Rectum (tissue), 1 donor: ENCODE results near the genes GALNT7, SCRG1, VEGFC and TENM3.

GRCh38 chr4:170091966-170092400, 2.2 kb upstream of the AADAT start:
- PRO-cap: no peak

DNA sequence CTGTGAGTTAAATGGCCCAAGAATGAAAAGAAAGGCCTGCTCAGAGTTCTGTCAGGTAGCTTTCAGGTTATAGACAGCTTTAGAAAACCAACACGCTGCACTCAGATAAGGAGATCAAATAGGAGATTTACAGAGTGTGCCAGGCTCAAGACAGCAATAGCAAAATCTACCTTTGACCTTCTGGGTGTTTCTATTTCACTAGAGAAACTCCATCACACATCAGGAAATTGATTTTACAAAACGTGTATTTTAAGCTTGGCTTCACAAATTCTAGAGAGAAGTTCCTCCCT, 162.4 kb upstream of the GALNT7 start:
- PRO-cap: unidirectional peak, minus-strand start at position 121 of the sequence

- PRO-cap: no peak
Observed at GRCh38 chr4:173039697-173040082, 128.9 kb upstream of the GALNT7 start.

DNA sequence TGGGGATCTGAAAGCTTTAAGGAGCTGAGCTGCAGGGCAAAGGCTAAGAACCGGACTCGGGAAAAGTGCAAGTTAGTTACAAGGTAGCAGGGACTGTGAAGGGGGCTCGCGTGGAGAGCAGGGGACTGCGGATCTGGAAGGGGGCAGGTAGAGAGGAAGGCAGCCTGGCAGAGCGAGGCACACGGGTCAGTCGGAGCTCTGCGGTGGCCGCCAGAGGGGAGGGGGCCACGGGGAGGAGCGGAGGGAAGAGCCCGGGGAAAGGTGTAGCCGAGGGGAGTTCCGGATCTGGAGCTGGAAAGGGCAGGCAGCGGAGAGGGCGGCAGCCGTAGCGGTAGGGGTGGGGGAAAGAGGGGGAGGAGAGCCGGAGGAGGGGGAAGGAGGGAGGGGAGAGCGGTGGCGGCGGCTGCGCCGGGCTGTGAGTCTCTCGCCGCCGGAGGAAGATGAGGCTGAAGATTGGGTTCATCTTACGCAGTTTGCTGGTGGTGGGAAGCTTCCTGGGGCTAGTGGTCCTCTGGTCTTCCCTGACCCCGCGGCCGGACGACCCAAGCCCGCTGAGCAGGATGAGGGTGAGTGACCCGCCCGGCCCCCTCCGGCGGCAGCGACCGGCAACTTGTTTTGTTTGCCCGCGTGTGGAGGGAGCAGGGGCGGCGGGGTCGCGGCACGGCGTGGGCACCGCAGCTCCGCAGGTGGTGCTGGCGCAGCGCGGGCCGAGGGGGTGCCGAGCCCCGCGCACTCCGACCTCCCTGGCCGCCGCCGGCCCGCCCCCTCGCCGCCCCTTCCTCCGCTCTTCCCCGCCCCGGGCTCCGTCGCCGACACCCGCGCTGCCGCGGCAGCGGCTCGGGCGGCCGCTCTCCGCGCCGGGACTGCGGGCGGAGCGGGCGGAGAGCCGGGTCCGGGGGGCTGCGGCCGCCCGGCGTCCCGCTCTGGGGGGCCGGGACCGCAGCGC, at the start of gene GALNT7:
Gene GALNT7, plus strand, starts transcription at position 416 of the 946 bp plus-strand sequence.
- PRO-cap: unidirectional peak, plus-strand start at position 90 of the sequence; bidirectional peak, plus-strand start at position 375 of the sequence, minus-strand start at position 287 of the sequence; bidirectional peak, plus-strand start at position 832 of the sequence, minus-strand start at position 768 of the sequence

GRCh38 chr4:173398821-173399649, at the start of gene SCRG1:
SCRG1 (minus strand) TSS chr4:173399116.
- PRO-cap: bidirectional peak, plus-strand start at chr4:173399523, minus-strand start at chr4:173399247

DNA sequence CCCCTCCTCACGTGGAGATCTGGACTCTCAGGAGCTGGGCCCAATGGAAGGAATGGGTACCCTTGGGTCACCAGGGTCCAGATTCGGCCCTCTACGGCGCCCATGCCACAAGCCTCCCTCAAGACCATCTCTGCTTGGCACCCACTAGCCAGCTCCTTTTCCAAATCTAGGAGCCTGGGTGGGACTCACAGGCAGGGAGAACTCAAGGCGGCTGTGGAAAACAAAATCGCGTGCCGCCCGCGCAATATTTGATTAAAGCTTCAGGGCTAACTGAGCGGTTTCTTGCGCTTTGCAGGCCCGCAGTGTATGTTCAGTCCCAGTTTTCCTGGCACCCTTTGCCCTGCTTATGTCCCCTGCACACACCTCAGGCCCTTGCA, 7.0 kb downstream of the HAND2 start:
- PRO-cap: no peak

DNA sequence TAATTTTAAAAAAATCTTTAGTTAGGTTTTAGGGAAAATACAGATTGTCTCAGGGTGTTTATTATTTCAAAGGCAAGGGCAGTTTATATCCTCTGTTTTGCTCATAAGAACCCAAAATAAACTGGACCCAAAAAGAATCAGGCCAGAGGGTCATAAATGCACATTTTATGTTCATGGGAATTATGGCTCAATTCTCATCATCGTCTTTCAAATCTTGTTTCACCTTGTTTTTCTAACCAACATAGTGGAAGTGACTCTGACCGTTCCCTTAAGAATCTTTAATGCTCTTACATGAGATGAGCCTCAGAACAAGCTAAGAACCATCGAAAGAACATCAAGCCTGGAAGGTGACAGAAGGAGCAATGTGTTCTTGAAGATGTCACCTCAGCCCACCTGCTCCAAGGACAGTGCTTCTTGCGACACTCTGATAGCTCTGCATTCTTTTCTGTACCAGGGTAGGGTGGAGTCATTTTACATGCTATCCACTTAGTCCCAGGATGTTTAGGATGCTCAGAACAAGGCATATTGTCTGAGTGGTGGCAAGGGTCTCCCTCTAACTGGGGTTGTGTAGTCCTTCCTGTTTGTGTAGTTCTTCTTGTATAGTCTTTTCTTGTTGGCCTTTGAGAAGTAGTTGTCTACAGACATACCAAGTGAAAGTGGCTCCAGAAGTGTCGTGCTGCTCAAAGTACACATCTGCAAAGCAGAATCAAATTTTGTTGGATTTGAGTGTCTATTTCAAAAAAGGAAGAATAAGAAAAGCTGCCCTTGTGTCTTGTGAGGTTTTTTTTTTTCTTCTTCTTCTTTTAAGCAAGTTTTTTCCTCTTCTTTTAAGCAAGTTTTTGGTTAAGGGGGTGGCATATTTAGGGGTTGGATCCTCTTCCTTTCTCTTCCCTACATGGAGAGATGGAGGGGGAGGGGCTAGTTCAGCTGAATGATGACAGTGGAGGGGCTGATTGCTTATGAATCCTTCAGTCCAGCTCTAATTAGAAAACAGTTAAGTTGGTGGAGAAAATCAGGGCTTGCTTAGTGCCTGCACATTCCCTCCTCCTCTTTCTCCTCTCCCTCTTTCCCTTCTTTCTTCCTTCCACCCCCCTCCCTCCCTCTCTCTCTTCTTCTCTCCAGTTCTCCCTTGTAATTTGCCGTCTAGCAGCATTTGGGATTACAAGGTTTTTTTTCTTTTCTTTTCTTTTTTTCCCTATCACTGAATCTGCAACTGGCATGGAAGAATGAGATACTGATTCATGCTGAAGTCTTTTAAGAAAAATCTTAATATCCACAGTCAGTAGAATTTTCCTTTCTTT, 4.1 kb upstream of the HAND2 start:
- PRO-cap: no peak

DNA sequence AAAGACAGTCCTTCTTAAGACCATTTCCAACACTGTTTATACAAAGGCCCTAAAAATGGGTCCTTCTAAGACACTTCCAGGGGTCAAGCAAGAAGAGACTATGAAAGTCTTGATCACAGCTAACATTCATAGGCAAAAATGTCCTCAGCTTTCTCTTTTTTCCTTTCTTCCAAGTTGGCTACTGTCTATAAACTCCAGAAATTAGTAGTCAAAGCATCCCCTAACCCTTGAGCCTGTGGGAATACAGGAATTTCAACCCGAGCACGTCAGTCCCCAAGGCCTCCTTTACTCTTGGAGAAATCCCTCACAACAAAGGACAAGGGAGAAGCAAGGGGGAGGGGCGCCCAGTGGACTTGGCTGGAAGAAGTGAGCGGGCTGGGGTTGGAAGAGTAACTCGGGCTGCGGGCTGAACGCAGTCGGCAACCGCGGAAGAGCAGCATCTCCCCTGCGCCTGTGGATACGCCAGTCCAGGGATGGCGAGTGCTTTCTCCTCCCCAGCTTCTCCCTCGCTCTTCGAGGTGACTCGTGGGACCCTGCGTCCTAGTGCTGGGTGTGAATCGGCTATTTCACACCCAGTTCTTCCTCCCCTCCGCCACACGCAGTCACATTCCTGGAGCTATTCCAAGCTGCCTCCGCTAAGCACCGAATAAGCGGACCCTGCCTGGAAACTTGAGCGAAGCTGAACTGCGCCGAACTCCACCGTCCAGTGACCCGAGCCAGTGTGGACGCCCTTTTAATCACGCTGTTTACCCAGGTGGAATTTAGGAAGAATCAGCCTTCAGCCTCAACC, 64.5 kb upstream of the WDR17 start:
- PRO-cap: bidirectional peak, plus-strand start at position 392 of the sequence, minus-strand start at position 287 of the sequence; bidirectional peak, plus-strand start at position 699 of the sequence, minus-strand start at position 708 of the sequence

- PRO-cap: no peak
Observed at GRCh38 chr4:176237306-176237926, 31.6 kb downstream of the ASB5 start.

DNA sequence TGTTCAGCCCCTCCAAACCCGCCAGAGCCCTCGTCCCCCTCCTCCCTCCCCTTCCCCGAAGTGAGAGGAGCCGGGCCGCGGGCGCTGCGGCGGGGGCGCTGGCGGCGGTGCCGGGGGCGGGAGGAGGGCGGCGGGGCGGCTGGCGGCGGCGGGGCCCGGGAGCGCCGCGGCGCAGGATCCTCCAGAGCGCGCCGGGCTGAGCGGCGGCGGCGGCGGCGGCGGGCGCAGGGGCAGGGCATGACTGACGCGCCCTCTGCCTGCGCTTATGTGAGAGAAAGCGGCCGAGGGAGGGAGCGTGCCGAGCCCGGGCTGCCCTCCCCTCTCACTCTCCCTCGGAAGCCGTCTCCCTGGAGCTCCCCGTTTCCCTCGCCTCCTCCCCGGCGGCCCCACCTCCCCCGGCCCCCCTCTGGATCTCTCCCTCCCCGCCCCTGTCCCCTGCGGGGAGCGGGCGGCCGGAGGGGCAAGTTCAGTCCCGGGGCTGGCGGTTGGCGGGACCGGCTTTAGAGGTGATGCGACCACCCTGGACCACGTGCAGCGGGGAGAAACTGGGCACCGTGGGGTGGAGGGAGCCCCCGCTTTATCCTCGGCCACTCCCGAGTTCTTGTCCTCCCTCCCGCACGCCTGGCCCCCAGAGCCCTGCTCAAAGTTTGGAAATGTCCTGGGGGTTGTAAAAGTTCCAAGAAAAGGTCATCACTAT, at the start of gene VEGFC:
Gene VEGFC, minus strand, starts transcription at position 239 of the 697 bp plus-strand sequence.
- PRO-cap: bidirectional peak, plus-strand start at position 122 of the sequence, minus-strand start outside the sequence; bidirectional peak, plus-strand start at position 266 of the sequence, minus-strand start at position 239 of the sequence

- PRO-cap: no peak
Observed at GRCh38 chr4:177010282-177010855, 217.6 kb upstream of the VEGFC start.

DNA sequence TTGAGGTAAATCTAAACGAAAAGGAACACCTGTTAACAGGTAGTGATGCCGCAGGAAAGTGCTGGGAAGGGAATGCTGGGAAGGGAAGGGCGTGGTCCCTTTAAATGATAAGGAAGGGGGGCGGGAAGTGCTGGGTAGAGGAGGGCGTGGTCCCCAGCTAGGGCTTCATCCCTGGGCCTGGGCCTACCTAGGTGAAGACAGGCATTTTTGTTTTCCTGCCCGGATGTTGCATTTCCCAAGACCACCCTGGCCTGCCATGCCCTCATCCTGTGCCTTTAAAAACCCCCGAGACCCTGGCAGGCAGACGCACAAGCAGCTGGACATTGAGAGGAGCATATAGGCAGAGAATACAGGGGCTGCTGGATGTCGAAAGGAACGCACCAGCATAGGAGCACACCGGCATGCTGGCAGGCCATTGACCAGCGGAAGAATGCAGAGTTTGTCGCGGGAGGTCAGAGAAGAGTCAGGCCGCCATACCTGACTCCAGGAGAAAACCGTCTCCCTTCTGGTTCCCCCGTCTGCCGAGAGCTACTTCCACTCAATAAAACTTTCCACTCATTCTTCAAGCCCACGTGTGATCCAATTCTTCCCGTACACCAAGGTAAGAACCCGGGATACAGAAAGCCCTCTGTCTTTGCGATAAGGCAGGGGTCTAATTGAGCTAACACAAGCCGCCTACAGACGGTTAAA, 2.8 kb upstream of the AGA start:
- PRO-cap: unidirectional peak, minus-strand start at position 60 of the sequence

DNA sequence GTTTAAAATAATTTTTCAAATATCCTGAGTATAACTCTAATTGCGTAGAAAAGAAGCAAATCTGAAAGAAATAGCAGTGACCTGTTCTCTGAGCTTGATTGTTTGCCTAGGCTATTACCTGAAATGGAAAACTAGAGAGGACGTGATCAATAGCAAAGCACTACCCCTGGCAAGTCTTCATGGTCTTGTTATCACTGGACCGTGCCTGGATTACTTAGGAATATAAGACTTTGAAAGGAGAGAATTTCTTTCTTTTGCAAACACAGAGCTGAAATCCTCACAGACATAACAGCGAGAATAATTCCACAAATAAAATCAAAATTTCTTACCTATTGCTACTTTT, 880.6 kb upstream of the AGA start:
- PRO-cap: no peak

DNA sequence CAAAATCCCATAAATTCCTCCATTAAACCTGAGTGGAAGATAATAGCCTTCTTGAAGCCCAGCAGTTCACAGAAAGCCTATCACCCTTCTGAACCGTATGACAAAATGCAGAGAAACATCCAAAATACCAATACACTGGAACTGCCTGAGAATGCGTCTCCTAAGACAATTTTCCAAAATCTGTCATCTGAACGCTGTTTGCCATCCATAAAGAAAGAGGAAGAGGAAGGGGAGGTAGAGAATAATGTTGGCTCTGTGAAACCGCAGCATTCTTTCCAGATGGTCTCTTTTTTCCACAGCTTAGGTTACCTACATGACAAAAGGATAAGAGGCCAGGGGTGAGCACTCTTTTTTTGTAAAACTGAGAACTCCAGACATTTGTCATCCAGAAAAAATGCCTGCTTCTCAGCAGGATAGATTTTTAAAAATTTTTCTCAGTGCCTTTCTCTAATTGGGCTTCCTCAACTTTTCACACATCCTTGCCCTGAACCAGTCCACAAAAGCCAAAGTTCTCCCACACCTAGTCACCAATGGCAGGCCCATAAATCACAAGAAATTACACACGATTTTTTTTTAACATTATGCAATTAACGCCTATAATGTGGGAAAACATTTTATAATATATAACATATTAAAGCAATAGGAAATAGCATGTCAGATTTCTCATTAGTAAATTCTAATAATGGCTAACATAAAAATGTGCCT, 158.2 kb upstream of the TENM3 start:
- PRO-cap: no peak

- PRO-cap: unidirectional peak, minus-strand start at chr4:182145146
Observed at GRCh38 chr4:182145091-182145439, 98.1 kb upstream of the TENM3 start.

DNA sequence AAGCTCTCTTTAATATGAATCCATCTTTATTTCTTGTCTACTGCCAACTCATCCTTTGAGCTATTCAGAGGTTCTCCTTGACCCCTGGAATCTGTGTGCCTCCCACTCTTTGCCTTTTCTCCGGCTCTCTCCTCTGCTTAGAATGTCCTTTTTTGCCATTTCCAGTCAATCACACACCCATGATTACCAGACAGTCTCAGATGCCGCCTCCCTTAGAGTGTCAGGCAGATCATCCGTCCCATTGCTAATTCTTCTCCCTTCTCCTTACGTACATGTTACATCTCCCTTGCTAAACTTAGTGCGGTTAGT, 52.0 kb upstream of the TENM3 start:
- PRO-cap: no peak

DNA sequence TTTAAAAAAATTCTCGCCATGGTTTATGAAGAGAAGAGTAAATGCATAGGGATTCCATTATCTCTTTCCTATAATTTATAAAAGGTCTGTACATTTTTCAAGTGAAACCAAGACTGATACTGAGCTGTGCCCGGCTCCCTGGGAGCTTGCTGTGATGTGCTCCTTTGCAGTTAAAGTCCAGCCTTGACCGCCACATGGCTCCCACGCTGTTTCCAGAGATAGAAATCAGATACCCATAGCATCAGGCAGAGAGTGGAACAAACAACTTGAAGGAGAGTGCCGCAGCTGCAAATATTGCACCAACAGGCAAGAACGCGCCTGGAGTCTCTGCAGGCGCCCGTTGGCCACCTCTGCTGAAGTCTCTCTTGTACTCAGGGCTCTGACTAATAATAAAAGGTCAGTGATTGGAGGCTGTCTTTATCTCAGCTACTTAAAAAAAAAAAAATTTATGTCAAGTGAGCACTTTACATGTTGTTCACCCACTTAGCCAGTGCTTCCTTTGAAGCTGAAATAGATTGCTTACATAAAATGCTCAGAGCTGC, 31.0 kb upstream of the TENM3 start:
- PRO-cap: no peak

GRCh38 chr4:182243279-182243720, at the start of gene TENM3:
TENM3 (plus strand) TSS chr4:182243402.
- PRO-cap: no peak

GRCh38 chr4:182887833-182888253, 29.3 kb downstream of the DCTD start:
- PRO-cap: unidirectional peak, minus-strand start at chr4:182887998

- PRO-cap: no peak
Observed at GRCh38 chr4:182917050-182917202, 260 bp downstream of the DCTD start.